B cell (primary cell): ENCODE measurements around the genes PGPEP1, LRRC25 and COMP.

GRCh38 chr19:18317905-18318861, 4.7 kb downstream of the LSM4 start:
- PRO-cap = no peak
- CAGE, long polyA plus RNA = no peak

- PRO-cap = no peak
- CAGE, long polyA plus RNA = no peak
Observed at GRCh38 chr19:18320774-18321475, 2.0 kb downstream of the LSM4 start.

GRCh38 chr19:18321476-18322130, 1.3 kb downstream of the LSM4 start:
- PRO-cap = no peak
- CAGE, long polyA plus RNA = no peak

DNA sequence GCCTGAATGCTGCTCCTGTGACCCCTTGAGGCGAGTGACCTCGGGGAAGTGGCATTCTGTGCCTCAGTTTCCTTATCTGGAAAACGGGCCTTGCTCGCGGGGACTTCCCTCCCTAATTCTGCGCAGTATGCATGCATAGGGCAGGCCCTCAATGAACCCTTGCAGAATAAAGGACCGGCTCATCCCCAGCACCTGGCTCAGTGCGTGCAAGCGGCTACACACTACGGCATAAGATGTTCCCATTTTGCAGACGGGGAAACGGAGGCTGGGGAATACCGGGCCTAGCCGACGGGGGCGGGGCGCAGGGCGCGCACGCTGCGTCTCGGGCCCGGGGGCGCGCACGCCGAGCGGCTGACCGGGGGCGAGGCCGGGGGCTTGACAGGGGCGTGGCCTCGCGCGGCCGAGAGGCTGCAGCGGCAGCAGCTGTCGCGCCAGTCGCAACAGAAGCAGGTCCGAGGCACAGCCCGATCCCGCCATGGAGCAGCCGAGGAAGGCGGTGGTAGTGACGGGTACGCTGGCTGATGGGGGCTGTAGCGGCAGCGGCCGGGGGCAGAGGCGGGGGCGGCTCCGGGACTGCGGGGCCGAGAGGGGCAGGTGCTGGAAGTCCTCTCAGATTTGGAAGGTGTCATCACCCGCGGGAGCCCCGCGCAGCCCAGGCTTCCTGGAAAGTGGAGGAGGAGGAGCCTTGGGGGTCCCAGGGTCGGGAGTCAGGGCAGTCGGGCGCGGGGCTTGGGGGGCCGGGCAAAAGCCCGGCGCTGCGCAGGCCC, at the start of gene PGPEP1:
PGPEP1 (plus strand) TSS at position 392 of the 767 bp plus-strand sequence.
- PRO-cap = unidirectional peak, plus-strand start at position 434 of the sequence
- CAGE, long polyA plus RNA = start-site peak on the plus strand centred at position 381 of the sequence, 6 bp wide, 58 and 83 reads in 2 replicates

DNA sequence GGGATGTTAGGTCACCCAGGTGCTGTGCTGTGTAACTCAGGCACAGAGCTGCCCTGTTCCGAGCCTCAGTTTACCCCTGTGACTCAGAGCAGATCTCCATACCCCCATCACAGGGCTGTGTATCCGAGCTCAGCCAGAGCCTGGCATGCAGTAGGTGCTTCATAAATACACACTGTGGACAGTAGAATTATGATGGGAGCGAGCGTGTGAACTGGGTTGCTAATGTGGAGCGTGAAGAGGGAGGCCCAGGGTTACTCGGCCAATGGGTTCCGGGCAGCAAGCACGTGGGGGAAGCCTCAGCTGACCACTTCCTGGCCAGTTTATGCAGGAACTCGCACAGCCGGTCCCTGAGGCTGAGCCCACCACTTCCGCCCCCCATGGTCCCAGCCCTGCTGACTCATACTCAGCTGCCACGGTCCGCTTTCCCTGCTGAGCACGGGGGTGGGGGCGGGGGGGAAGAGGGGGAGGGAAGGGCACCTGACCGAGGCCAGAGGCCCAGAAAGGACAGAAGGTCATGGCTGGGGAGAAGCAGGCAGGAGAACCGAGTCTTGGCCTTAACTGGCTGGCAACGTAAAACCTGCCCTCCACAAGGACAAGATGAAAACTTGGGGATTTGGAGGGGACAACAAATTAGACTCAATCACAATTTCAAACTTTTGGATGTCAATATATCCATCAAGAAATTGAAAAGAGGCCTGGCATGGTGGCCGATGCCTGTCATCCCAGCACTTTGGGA, 11.6 kb upstream of the GDF15 start:
- PRO-cap = no peak
- CAGE, long polyA plus RNA = no peak

- PRO-cap = bidirectional peak, plus-strand start at chr19:18397708, minus-strand start at chr19:18397622
- CAGE, long polyA plus RNA = start-site peak on the minus strand at chr19:18397599-18397610, 23 and 38 reads in 2 replicates
Observed at GRCh38 chr19:18397533-18398095, at the start of gene LRRC25. TSS of gene LRRC25 (minus strand) at chr19:18397622.

- PRO-cap = no peak
- CAGE, long polyA plus RNA = no peak
Observed at GRCh38 chr19:18490582-18490964, 31.3 kb downstream of the ELL start.

GRCh38 chr19:18503353-18503736, 18.5 kb downstream of the ELL start:
- PRO-cap = no peak
- CAGE, long polyA plus RNA = no peak

DNA sequence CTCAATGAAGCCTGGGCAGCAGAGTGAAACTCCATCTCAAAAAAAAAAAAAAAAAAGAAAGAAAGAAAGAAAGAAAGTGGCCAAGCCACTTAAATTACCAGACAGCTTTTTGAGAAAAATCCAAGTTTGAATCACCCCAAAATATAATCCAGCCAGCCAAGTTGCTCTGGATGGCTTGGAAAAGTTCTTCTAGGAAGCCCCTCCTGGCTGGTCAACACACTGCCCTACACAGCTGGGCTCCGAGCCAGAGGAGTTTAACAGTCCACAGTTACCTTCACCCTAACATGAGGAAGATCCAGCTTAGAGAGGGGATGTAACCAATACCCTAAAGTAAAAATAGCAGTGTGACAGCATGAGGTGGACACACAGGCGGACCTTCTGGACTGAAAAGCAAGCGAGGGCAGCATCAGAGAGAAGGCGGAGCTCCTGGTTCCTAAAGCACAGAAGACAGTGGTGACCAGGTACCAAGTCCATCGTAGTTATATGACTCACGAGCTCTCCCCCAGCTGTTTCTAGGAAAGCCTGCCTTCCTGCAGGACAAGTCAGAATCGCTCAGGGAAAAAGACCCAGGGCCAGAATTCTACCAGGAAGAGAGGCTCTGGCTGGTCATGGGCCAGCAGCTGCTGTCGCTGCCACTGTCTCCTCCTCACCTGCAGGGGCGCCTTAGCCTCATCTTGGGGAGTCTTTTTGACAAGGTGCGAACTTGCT, 1.9 kb downstream of the ELL start:
- PRO-cap = no peak
- CAGE, long polyA plus RNA = no peak

DNA sequence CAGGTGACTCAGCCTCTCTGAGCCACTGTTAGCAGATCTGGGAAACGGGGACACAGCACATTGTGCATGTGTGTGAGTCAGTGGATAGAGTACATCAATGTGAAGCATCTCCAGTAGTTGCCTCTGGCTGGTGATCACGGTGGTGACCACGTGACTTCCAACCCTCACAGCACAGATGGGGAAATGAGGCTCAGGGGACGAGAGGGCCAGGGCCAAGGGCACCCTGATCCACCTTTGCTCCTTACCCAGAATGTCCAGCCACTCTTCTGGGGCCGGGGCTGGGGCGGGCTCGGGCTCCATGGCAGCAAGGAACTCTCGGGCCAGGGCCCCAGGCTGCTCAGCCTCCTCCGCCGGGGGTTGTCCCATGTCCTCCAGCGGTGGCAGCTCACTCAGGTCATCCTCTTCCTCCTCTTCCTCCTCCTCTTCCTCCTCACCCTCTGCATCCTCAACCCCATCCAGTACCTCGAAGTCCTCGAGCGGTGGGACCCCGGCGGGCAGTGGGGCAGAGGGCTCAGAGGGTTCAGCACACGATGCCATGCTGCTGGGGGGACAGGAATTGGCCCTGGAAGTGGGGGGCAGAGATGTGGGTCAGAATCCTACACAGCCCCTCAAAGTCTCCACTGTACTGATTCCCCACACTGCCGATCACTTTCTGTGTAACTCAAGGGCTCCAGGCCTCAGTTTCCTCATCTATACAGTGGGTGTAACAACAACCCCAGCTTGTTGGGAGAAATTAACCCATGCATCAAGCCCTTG, 1.8 kb downstream of the FKBP8 start:
- PRO-cap = no peak
- CAGE, long polyA plus RNA = no peak

DNA sequence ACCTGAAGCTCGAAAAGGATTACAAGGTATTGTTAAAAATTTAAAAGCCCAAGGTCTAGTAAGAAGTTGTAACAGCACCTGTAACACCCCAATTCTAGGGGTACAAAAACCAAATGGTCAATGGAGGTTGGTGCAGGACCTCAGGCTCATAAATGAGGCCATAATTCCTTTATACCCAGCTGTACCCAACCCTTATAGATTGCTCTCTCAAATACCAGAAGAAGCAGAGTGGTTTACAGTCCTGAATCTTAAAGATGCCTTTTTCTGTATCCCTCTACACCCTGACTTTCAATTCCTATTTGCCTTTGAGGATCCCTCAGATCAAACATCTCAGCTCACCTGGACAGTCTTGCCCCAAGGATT, 7.5 kb upstream of the REX1BD start:
- PRO-cap = no peak
- CAGE, long polyA plus RNA = no peak

DNA sequence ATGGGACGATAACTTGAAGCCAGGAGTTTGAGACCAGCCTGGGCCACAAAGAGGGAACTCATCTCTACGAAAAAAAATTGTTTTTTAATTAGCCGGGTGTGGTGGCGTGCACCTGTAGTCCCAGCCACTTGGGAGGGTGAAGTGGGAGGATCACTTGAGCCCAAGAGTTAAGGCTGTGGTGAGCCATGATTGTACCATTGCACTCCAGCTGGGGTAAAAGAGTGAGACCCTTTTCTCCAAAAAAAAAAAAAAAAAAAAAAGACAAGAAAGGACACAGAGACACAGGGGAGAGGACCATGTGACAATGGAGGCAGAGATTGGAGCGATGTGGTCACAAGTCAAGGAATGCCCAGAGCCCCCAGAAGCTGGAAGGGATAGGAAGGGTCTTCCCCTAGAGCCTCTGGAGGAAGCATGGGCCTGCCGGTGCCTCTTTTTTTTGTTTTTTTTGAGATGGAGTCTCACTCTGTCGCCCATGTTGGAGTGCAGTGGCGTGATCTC, 7.9 kb downstream of the CRTC1 start:
- PRO-cap = no peak
- CAGE, long polyA plus RNA = no peak

DNA sequence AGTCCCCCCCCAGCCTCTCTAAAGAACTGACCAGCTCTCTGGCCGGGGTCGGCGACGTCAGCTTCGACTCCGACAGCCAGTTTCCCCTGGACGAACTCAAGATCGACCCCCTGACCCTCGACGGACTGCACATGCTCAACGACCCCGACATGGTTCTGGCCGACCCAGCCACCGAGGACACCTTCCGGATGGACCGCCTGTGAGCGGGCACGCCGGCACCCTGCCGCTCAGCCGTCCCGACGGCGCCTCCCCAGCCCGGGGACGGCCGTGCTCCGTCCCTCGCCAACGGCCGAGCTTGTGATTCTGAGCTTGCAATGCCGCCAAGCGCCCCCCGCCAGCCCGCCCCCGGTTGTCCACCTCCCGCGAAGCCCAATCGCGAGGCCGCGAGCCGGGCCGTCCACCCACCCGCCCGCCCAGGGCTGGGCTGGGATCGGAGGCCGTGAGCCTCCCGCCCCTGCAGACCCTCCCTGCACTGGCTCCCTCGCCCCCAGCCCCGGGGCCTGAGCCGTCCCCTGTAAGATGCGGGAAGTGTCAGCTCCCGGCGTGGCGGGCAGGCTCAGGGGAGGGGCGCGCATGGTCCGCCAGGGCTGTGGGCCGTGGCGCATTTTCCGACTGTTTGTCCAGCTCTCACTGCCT, 13.8 kb downstream of the COMP start:
- PRO-cap = no peak
- CAGE, long polyA plus RNA = no peak

GRCh38 chr19:18790945-18791694, at the start of gene COMP:
TSS of gene COMP (minus strand) at chr19:18791305.
- PRO-cap = no peak
- CAGE, long polyA plus RNA = no peak

DNA sequence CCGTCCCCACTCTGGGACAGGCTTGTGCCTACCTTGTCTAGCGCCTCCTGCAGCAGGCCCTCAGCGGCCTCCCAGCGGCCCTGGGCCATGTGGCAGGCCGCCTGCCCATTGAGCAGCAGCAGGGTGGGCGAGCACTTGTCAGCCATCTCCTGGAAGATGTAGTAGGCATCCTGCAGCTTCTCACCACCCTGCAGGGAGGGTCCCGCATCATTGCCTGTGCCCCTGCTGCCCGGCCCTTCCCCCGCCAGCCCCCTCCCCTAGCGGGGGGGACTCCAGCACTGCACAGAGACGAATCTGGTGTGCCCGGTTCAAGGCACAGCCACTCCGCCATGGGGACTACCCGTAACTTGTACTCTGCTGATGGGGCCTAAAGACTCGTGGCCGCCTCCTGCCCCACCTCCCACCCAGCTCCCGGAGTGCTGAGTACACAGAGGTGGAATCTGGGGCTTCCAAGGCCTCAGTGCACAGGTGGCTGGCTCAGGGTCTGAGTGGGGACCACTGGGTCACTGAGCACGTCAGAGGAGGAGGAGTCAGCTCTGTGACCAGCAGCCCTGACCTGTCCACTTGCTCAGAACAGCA, 7.4 kb upstream of the CERS1 start:
- PRO-cap = no peak
- CAGE, long polyA plus RNA = no peak

DNA sequence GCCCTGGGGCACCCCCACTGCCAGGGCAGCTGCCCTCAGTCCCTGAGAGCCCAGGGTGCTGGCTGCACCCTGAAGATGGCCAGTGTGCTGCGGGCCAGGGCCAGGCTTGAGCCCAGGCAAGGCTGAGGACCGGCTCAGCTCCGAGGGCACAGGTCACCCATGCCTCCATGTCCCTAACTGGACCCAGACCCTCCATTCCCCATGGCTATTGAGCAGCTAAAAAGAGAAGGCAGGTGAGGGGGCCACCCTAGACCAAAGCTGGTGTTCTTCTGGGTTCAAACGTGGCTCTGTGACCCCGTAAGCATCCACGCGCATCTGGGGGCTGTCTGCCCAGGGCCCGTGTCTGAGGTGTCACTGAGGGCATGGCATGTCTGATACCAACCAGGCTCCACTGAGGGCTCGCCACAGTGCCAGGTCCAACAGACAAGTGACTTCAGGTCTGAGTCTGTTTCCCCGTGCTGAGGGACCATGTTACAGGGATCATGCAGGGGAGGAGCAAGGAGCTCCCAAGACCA, 11.6 kb downstream of the COPE start:
- PRO-cap = no peak
- CAGE, long polyA plus RNA = no peak

DNA sequence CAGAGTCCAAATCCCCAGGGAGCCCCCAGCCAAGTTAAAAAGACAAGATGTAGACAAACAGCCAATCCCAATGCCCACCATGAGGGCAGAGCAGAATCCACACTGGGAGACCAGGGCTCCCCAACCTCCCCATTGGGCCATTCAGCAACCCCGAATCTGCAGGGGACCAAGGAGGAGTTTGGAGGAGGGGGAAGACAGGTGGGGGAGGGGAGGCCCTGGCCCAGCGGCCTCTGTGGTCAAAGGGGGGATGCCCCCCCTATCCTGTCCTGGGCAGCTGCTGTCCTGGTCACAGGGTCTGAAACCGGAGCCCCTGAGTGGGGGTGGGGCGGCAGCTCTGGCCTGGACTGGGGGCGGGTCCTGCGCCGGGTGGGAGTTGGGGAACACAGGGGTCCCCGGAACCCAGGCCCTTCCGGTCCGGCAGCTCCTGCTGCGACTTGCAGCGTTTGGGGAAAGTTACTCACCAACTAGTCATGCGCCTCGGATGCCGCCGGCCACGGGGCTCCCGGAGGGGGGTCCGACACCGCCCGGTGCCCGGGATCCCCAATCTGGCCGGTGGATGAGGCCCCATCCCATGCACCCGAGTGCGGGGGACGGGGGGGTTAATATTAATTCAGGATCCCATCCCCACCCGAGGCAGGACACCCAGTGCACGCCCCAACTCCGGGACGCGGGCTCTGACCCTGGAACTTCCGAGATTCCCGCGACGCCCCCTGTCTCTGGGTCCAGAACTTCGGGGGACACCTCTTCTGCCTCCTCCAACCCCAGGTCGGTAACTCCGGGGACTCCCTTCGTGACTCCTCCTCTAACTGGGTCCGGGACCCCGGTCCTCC, 942 bp downstream of the HOMER3 start:
- PRO-cap = no peak
- CAGE, long polyA plus RNA = no peak

DNA sequence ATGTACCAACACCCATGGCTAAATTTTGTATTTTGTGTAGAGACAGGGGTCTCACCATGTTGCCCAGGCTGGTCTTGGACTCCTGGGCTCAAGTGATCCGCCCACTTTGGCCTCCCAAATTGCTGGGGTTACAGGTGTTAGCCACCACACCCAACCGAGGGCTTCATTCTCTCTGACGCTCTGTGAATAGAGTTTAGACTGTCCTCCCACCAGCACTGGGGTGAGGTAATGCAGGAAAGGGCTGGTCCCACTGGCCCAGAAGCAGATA, 31.8 kb upstream of the HOMER3 start:
- PRO-cap = no peak
- CAGE, long polyA plus RNA = no peak

- PRO-cap = no peak
- CAGE, long polyA plus RNA = no peak
Observed at GRCh38 chr19:19024994-19026277, 7.9 kb downstream of the SUGP2 start.

DNA sequence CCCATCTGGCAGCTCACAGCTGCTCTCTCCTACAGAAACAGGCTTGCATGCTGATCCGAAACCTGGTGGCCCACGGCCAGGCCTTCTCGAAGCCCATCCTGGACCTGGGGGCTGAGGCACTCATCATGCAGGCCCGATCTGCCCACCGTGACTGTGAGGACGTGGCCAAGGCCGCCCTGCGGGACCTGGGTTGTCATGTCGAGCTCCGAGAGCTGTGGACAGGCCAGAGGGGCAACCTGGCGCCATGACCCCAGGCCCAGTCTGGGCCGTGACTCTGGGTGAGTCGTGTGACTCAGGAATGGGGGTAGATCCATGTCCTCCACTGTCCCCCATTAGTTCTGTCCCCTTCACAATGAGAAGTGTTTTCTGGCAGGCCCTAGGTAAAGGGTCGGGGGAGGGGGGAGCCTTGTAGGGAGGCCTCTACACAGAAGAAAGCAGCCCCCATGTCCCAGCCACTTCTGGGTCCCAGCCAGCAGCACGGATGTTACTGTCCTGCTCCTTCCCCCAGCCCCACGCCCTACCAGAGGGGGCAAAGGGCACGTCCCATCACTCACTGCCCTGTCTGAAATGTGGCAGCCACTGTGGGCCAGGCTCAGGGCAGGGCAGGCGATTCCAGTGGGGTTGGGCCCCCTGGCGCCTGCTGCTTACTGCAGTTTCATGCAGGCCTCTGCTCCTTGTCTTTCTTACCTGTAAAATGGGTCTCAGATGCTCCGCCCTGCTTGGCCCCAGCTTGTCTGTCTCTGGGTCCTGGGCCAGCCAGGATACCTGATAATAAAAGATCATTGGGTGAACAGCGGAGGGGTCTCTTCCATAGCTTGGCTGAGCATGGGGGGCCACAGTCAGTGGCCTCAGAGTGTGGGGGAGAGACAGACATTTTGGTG, 6.2 kb upstream of the SLC25A42 start:
- PRO-cap = no peak
- CAGE, long polyA plus RNA = no peak